ENCODE data around the genes KRTAP27-1, KRTAP19-4 and KRTAP6-2.

DNA sequence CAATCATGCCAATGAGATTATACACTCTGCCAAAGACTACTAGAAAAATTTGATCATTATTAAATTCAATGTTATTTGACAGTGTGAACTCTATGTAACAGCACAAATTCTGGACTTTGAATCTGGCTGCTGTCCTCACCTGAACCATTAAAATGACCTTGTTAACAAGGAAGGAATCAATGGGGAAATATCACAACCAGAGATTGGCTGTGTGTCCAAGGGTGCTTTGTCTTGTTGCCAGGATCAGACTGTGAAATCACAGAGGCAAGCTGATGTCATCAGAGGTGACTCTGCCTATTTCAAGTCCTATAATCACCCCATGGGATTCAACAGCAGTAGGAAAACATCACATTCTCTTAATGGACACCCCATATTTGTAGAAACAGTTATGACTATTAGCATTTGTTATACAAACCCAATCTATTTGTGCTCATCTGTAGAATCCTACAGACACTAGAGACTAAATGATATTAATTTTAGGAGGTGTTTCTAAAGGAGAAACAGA, 46.8 kb downstream of the ADAMTS5 start:
- CAGE, long polyA plus RNA = no peak

- CAGE, long polyA plus RNA = no peak
- RRBS = no CpG with 5 or more reads among the region's 1 CpG
Measured at GRCh38 chr21:27307253-27307779, 340.4 kb upstream of the ADAMTS5 start.

GRCh38 chr21:28237601-28238010, 647.6 kb downstream of the N6AMT1 start:
- CAGE, long polyA plus RNA = no peak
- RRBS = no CpG with 5 or more reads among the region's 2 CpGs

DNA sequence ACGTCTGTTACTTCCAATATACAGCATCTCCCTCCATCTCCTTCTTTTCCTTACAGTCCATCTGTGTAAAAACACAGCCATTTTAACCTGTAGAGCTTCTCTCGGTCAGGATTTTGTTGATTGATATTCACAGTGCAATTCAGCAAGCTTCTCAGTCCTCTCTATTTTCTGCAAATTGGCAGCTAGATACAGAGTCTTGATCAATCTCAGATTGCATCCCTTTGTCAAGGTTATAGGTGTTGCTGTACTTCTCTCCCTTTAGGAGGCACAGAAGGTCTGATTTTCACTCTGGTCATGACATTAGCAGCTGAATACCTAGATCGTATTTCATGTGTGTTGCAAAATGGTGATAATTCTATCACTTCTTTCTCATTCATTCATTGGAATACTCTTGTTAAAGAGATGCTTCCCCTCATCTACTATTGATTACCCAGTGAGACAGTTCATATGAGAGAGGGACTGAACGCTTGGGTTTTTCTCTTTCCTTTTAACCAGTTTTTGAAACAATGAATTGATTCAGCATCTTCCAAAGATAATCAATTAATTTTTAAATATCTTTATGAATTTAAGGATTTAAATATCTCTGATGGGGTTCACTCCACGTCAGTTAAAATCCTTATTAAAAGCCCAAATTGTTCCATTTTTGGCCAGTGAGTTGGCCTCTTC, 194.2 kb downstream of the N6AMT1 start:
- CAGE, long polyA plus RNA = no peak
- RRBS = no CpG with 5 or more reads among the region's 5 CpGs

DNA sequence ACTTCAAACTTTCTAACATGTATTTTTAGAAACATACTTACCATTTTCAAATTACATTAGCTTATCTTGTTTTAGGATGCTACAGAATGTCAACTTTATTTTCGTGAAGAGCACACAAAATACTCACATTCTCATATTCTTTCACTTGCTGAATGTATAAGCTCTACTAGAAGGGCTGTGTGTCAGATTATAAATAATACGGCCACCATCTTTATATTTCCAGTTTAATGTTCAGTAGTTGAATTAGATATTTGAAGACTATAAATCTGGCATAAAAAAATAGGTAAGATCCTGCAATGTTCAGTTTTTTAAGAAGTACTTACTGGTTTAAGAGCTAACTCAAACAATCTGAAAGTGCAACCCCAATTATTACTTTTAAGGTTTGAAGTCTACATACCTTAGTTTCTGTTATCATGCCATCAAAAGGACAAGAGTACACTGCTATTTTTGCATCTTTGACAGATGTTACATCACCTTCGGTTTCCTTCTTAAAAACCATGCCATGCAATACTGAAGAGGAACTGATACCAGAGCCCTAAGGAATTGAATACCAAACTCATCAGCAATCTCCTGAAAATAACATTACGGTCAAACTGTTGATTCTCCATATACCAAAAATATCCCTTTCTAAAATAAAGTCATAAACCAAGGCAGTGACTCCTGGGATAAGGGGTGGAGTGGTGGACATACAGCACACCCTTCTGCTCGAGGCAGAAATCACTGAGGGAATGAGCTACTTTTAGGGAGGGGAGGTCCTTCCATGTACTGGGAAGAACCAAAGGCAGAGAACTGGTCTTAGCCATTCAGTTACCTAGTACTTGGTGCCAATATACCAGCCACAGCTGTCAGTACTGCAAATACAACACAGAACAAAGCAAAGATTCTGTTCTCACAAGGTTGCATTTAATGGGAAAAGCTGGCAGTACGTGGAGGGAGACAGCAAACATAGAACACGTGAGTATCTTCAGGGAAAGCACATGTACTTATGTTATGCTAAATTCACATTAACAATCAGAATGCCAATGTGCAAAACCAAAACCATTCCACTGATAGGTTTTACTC, 8.5 kb downstream of the CCT8 start:
- CAGE, long polyA plus RNA = no peak
- RRBS = no CpG with 5 or more reads among the region's 7 CpGs

DNA sequence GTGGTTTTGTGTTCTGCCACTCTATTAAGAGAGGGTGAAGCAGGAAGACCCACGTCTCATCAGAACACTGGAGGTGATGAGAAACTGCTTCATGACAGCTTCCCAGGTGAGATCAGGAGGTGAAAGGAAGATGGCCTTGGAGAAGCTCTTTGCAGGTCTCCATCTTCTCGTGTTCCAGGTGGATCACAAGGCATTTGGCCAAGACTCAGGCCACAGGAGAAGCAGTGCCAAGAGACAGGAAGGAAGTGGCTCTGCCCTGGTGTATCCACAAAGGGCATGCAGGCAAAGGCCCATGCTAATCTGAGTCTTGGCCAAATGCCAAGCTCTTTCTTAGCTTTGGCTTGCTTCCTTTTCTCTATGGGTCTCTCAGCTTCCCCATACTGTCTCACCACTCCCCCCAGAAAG, 5.6 kb upstream of the CCT8 start:
- CAGE, long polyA plus RNA = no peak
- RRBS = no CpG with 5 or more reads among the region's 2 CpGs

GRCh38 chr21:29092444-29092846, 19.0 kb upstream of the CCT8 start:
- CAGE, long polyA plus RNA = no peak
- RRBS = no CpG with 5 or more reads among the region's 6 CpGs

- CAGE, long polyA plus RNA = no peak
- RRBS = no CpG with 5 or more reads among the region's 1 CpG
Measured at GRCh38 chr21:29237547-29237777, 61.3 kb upstream of the BACH1 start.

- CAGE, long polyA plus RNA = no peak
- RRBS = no CpG with 5 or more reads among the region's 6 CpGs
Measured at GRCh38 chr21:29310383-29311333, 11.9 kb downstream of the BACH1 start.

DNA sequence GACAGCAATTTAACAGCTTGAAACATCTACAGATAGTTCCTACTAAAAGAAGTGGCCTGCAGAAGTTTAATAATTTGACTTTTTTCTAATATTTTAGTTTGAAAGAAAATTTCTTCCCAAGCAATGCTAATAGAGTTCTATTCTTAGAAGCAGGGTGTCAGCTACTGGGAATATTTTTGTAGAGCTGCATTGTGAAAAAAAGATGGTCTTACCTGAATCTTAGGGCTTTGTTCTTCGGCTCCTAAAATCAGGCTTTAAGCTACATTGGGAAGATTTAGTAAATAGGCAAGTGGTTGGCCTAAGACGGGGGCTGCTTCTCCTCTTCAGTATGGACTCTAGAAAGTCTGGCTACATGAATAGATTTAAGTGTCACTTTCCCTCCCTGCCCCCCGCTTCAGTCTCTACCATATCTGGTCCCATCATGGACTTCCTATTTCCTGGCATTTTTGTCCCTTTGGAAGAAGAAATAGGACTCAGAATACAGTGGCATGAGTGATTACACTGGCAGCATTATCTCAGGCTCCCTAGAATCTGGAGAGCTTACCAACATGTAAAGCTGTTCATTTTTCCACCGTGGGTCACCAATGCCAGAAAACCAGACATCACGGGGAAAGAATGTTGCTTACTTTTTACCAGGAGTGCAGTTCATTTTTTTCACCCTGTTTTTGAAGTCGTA, 44.6 kb downstream of the BACH1 start:
- CAGE, long polyA plus RNA = no peak
- RRBS = no CpG with 5 or more reads among the region's 6 CpGs

DNA sequence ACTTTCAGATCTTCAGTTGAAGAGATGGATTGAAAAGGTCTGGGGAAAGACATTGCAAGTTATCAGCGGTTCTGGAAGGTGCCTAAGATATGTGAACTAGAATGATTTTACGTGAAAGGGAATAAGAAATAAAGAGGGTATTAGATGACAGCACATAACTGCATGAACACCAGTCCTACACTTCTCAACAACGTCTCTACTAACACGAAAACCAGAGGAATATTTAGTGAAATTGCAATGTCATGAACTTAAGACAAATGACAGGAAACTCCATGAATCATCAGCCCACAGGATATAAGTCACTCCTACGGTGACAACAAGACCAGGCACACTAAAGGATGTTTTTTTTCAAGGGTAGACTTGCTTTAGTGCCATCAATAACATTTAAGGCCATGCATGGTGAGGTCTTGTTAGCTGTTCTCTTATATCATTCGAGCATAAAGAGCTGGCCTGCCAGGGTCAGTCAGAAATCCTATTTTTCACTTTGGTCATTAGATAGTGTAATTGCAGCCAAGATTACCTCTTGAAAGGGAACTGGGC, 283.1 kb downstream of the GRIK1 start:
- CAGE, long polyA plus RNA = no peak
- RRBS = no CpG with 5 or more reads among the region's 6 CpGs

- CAGE, long polyA plus RNA = no peak
- RRBS = no CpG with 5 or more reads among the region's 2 CpGs
Measured at GRCh38 chr21:30337518-30338048, at the start of gene KRTAP27-1. Gene KRTAP27-1 (minus strand): TSS chr21:30337694.

- CAGE, long polyA plus RNA = no peak
- RRBS = no CpG with 5 or more reads among the region's 8 CpGs
Measured at GRCh38 chr21:30496882-30497384, at the start of gene KRTAP19-4. Gene KRTAP19-4 (minus strand): TSS chr21:30497165.

GRCh38 chr21:30598781-30599268, at the start of gene KRTAP6-2:
Gene KRTAP6-2 (minus strand): TSS chr21:30598902.
- CAGE, long polyA plus RNA = no peak
- RRBS = no CpG with 5 or more reads among the region's 7 CpGs

GRCh38 chr21:31146810-31147230, 108.5 kb upstream of the KRTAP19-8 start:
- CAGE, long polyA plus RNA = no peak
- RRBS = no CpG with 5 or more reads among the region's 4 CpGs

DNA sequence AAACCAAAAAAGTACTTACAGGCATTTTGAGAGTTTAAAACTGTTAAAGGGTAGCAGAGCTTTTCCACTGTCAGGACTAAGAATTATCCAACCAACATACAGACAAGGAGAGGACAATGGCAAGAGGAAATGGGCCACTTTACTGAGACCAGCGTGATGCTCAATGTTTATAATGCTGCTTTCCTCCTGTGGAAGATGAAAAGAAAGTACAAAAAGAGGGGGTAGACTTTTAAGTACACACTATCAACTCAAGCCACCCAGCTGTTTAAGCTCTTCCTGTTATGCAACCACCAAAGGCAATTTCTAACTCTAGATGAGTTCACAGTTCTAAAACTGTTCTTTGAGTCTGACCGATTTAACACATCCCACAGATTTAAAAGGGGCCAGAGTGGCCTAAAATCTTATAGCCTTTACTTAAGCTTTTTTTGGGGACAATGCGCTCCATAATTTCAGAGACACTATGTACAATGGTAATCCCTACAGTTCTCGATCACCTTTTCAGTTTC, 120.9 kb upstream of the KRTAP19-8 start:
- CAGE, long polyA plus RNA = no peak
- RRBS = no CpG with 5 or more reads among the region's 4 CpGs

GRCh38 chr21:31558912-31559816, 100.3 kb upstream of the SOD1 start:
- CAGE, long polyA plus RNA = no peak
- RRBS = under 1% methylated on average over 57 of the region's 108 CpGs

DNA sequence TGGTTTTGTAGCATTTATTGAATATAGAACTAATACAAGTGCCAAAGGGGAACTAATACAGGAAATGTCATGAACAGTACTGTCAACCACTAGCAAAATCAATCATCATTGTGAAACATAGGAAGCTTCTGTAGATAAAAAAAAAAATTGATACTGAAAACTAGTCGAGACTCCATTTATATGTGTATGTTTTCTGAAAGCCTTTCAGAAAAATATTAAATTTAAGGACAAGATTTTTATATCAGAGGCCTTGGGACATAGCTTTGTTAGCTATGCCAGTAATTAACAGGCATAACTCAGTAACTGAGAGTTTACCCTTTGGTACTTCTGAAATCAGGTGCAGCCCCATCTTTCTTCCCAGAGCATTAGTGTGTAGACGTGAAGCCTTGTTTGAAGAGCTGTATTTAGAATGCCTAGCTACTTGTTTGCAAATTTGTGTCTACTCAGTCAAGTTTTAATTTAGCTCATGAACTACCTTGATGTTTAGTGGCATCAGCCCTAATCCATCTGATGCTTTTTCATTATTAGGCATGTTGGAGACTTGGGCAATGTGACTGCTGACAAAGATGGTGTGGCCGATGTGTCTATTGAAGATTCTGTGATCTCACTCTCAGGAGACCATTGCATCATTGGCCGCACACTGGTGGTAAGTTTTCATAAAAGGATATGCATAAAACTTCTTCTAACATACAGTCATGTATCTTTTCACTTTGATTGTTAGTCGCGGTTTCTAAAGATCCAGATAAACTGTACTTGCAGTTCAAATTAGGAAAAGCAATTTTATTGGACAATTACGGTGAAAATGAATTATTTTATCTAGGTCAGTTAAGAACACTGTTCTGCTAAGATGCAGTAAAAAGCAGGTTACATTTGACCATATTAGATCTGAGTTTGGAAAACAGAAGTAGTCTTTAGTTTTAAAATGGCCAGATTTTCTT, 7.5 kb downstream of the SOD1 start:
- CAGE, long polyA plus RNA = no peak
- RRBS = no CpG with 5 or more reads among the region's 7 CpGs

DNA sequence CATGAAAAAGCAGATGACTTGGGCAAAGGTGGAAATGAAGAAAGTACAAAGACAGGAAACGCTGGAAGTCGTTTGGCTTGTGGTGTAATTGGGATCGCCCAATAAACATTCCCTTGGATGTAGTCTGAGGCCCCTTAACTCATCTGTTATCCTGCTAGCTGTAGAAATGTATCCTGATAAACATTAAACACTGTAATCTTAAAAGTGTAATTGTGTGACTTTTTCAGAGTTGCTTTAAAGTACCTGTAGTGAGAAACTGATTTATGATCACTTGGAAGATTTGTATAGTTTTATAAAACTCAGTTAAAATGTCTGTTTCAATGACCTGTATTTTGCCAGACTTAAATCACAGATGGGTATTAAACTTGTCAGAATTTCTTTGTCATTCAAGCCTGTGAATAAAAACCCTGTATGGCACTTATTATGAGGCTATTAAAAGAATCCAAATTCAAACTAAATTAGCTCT, 9.0 kb downstream of the SOD1 start:
- CAGE, long polyA plus RNA = no peak
- RRBS = no CpG with 5 or more reads among the region's 3 CpGs

DNA sequence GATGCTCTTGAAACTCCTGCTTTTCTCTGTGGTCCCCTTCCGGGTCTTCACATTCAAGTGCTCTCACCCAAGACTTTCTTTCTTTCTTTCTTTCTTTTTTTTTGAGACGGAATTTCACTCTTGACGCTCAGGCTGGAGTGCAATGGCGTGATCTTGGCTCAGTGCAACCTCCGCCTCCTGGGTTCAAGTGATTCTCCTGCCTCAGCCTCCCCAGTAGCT, 85.3 kb downstream of the HUNK start:
- CAGE, long polyA plus RNA = no peak
- RRBS = no CpG with 5 or more reads among the region's 5 CpGs